Mammary epithelial cell (primary cell): ENCODE data around the gene RECQL.

GRCh38 chr12:19855819-19856180 lies 416.5 kb downstream of the AEBP2 start:
- CAGE, long polyA plus RNA, result no peak
- RRBS, result no CpG with 5 or more reads among the region's 2 CpGs

DNA sequence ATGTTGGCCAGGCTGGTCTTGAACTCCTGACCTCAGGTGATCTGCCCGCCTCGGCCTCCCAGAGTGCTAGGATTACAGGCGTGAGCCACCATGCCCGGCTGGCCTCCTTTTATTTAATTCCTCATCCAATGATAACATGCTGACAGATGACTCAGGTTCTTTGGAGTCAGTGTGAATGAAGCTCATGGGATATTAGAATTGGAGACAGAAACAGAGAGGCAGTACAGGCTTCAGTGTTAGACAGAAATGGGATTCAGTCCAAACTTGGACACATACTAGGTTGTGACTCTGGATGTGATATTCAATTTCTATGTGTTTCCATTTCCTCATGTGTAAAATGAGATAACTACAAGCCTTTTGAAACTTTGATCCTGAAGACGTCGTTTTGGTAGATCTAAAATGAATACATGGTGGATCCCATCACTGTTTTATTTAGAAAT lies 47.3 kb downstream of the PDE3A start:
- CAGE, long polyA plus RNA, result no peak
- RRBS, result no CpG with 5 or more reads among the region's 6 CpGs

- CAGE, long polyA plus RNA, result no peak
- RRBS, result no CpG with 5 or more reads among the region's 1 CpG
Observed at GRCh38 chr12:20439637-20440199, 71.4 kb downstream of the PDE3A start.

DNA sequence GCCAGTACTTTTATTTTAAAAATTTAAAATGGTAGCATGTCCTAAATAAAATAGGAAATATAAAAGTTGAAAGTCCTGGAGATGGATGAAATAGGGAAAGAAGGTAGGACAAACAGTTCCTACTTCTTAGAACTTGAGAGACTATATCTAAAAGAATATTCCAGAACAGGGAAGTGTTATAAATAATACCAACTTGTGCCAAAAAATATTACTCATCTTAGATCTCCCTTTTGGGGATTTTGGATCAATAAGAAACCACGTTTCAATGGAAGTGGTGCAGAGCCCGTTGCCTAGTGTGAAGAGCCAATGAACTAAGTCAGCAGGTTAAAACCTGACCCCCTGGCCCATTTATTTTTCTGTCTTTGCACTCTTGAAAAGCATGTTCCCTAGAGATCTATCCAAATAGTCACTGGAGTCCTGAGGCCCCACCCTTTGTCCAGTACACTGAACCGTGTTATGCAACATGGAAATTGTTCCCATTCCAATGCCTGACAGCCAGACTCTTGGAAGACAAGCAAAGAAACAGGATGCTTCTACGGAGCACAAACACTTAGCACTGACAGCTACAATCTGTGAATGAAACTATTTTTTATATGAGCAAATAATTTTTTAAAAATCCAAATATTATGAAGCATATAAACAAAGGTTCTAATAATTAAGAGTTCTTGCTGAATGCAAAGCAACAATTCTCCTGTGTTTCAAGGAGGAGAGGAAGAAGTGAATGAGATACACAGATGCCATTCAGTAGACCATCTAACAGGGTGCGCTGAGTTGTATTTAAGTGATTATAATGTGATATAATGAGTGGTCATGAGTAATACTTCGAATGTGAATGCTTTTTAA lies 97.6 kb downstream of the PDE3A start:
- CAGE, long polyA plus RNA, result no peak
- RRBS, result no CpG with 5 or more reads among the region's 6 CpGs

DNA sequence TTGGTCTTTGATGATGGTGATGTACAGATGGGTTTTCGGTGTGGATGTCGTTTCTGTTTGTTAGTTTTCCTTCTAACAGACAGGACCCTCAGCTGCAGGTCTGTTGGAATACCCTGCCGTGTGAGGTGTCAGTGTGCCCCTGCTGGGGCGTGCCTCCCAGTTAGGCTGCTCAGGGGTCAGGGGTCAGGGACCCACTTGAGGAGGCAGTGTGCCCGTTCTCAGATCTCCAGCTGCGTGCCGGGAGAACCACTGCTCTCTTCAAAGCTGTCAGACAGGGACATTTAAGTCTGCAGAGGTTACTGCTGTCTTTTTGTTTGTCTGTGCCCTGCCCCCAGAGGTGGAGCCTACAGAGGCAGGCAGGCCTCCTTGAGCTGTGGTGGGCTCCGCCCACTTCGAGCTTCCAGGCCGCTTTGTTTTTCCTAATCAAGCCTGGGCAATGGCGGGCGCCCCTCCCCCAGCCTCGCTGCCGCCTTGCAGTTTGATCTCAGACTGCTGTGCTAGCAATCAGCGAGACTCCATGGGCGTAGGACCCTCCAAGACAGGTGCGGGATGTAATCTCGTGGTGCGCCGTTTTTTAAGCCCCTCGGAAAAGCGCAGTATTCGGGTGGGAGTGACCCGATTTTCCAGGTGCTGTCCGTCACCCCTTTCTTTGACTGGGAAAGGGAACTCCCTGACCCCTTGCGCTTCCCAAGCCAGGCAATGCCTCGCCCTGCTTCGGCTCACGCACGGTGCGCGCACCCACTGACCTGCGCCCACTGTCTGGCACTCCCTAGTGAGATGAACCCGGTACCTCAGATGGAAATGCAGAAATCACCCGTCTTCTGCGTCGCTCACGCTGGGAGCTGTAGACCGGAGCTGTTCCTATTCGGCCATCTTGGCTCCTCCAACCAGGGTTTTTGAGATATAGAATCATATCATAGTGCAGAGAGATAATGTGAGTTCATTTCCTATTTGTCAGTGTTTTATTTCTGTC lies 83.5 kb downstream of the SLCO1B1 start:
- CAGE, long polyA plus RNA, result no peak
- RRBS, result no CpG with 5 or more reads among the region's 40 CpGs

- CAGE, long polyA plus RNA, result no peak
- RRBS, result no CpG with 5 or more reads among the region's 2 CpGs
Observed at GRCh38 chr12:21353327-21353913, 18.7 kb upstream of the SLCO1A2 start.

GRCh38 chr12:21500929-21501730 lies at the start of gene RECQL:
TSS of gene RECQL (minus strand) at chr12:21501635.
- CAGE, long polyA plus RNA, result no peak
- RRBS, result 2% methylated on average over 5 of the region's 36 CpGs

- CAGE, long polyA plus RNA, result no peak
- RRBS, result no CpG with 5 or more reads among the region's 7 CpGs
Observed at GRCh38 chr12:21526791-21527201, 700 bp downstream of the SPX start.

DNA sequence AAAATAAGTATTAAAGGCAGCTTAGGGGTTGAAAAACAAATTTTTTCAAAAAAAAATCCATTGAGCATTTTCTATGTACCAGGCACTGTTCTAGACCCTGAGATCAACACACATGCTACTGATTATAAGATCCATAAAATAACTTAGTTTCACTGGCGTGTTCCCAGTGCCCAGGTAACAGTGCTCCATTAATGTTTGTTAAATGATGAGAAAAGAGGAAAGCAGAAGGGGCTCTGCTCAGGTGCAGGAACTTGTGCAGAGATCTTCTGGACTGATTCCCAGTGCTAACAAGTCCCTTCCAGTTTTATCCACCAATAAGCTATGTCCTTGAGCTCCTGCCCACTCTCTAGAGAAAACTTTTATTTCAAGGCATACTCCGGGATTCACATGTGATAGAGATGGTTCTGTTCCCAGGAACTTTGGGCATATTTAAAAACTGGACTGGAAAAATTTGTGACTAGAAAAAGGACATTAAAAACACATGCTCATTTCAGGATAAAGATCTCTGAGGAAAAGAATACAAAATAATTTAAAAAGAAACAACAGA lies 1.9 kb downstream of the GYS2 start:
- CAGE, long polyA plus RNA, result no peak
- RRBS, result no CpG with 5 or more reads among the region's 2 CpGs

GRCh38 chr12:21757488-21758220 lies 16.9 kb downstream of the KCNJ8 start:
- CAGE, long polyA plus RNA, result no peak
- RRBS, result no CpG with 5 or more reads among the region's 4 CpGs

DNA sequence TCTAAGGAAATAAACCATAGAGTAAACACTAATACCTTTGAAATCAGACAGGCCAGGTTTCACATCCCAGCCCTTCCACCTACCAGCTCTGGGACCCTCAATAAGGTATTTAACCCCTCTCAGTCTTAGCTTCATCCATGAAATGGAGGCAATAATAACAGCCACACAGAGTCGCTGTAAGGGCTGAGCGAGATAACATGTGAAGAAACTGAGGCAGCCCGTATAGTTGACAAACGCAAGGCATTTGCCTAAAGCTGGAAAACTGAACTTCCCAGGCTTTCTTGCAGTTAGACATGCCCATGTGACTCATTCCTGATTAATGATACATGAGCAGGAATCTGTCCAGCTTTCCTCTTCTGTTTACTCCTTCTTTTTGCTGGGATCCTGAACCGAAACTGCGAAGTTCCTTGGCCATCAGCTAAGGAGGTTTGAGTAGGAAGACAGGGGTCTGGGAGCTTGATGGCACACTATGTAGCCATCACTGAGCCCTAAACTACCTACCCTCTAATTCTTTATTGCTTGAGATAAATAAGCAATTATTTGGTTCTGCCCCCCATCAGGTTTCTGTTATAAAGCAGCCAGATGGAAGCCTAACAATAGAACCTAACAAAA lies 52.2 kb downstream of the ST8SIA1 start:
- CAGE, long polyA plus RNA, result no peak
- RRBS, result no CpG with 5 or more reads among the region's 6 CpGs

GRCh38 chr12:22464153-22465044 lies 79.9 kb downstream of the C2CD5 start:
- CAGE, long polyA plus RNA, result no peak
- RRBS, result no CpG with 5 or more reads among the region's 5 CpGs

DNA sequence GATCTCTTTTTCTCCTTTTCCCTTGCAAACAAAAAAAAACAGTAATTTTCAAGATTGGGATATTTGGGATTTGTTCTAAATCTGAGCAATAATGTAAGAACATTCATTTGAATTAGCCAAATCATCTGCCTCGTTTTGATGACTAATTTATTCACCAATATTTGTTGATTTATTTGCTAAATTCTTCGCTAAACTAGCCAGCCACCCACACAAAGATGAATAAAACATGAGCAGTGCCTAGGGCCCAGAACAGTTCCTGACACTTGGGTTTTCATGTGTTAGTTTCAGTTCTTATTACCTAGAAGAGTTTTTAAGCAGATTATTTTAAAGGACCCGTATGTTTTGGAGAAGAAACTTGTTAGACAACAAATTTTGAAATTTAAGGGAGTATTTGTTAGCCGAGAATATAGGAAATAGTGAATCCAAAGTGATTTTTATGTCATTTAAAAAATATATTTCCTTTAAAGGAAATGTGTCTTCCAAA lies 1.5 kb downstream of the ETNK1 start:
- CAGE, long polyA plus RNA, result no peak
- RRBS, result no CpG with 5 or more reads among the region's 4 CpGs

GRCh38 chr12:23950078-23950549 lies 644 bp upstream of the SOX5 start:
- CAGE, long polyA plus RNA, result no peak
- RRBS, result no CpG with 5 or more reads among the region's 15 CpGs

GRCh38 chr12:24561204-24562270 lies 387.4 kb downstream of the BCAT1 start:
- CAGE, long polyA plus RNA, result no peak
- RRBS, result 2% methylated on average over 15 of the region's 49 CpGs

GRCh38 chr12:24722147-24722349 lies 226.9 kb downstream of the BCAT1 start:
- CAGE, long polyA plus RNA, result no peak

DNA sequence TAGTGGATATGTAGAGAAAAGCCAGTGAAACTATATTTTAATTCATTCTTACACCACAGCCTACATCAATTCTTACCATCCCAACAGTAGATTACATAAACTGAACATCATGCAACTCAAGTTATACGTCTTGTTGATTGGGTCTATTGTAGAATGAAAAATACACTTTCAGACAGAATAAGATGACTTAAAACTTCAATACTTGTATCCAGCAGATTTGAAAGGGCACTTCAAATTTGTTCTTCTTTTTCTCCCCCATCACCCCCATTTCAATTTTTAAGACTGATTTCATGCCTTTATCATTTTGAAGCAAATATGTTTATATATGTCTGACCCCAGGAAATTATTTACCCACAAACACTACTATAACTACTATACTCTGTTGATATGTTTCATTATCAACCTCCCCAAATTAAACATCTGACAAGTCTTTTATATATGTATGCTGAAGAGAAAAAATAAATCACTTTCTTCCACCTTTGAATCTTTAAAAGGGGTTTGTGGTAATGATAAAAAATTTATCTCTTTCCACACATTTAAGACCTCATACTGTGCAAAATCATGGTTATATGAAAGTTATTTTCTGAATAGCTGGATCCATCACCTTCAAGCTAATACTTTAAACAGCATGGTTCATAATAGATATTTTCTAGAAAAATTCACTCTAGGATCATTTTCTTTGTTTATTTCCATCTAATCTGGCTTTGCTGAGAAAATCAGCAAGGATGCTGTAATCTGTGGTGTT lies 135.9 kb downstream of the BCAT1 start:
- CAGE, long polyA plus RNA, result no peak
- RRBS, result no CpG with 5 or more reads among the region's 1 CpG

DNA sequence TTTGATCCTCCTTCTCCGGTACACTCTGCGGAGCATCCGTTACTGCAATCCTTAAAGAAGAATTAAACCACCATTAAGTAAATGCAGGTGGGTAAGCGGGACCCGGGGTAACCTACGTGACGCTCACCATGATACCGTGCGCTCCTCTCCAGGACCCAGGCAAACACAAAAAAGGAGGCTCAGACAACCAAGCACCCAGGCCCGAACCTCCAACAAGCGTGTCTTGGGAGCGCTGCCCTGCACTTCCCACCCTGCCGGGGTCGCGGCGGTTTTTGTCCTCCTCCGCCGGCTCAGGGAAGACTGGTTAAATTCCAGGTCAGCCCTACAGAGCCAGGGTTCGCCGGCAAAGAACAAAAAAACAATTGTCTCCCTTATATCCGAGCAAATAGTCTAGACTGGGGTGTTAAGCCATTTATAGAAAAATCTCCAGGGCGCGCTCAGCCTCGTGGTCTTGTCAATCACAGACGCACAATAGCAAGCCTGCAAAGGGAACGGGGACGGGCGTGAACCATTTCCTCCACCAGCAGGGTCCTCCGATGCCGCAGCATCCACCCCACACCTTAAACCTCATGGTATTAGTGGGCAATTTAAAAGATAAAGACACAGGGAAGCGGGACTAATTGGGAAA lies 47.0 kb downstream of the BCAT1 start:
- CAGE, long polyA plus RNA, result no peak
- RRBS, result 83% methylated on average over 5 of the region's 31 CpGs

- CAGE, long polyA plus RNA, result no peak
- RRBS, result 50% methylated on average over 4 of the region's 9 CpGs
Observed at GRCh38 chr12:24933709-24934094, 15.2 kb downstream of the BCAT1 start.

- CAGE, long polyA plus RNA, result no peak
- RRBS, result no CpG with 5 or more reads among the region's 8 CpGs
Observed at GRCh38 chr12:24947721-24948331, 1.1 kb downstream of the BCAT1 start.